SK-MEL-5 (cell line): ENCODE measurements around the gene MEMO1.

GRCh38 chr2:31319256-31319528, 85.2 kb downstream of the EHD3 start:
RAMPAGE:
- cytosol, long total RNA = no peak
- long total RNA = no peak
- nucleus, long total RNA = no peak

RAMPAGE:
- cytosol, long total RNA = no peak
- long total RNA = no peak
- nucleus, long total RNA = no peak
Observed at GRCh38 chr2:31561691-31562330, 18.9 kb downstream of the SRD5A2 start.

RAMPAGE:
- cytosol, long total RNA = no peak
- long total RNA = no peak
- nucleus, long total RNA = no peak
Observed at GRCh38 chr2:31846602-31847152, 164.1 kb downstream of the MEMO1 start.

GRCh38 chr2:32010696-32011934, at the start of gene MEMO1:
Gene MEMO1, minus strand, starts transcription at chr2:32011008.
RAMPAGE:
- cytosol, long total RNA = no peak
- long total RNA = no peak
- nucleus, long total RNA = no peak

GRCh38 chr2:32306283-32307018, 28.7 kb downstream of the YIPF4 start:
RAMPAGE:
- cytosol, long total RNA = no peak
- long total RNA = no peak
- nucleus, long total RNA = no peak

DNA sequence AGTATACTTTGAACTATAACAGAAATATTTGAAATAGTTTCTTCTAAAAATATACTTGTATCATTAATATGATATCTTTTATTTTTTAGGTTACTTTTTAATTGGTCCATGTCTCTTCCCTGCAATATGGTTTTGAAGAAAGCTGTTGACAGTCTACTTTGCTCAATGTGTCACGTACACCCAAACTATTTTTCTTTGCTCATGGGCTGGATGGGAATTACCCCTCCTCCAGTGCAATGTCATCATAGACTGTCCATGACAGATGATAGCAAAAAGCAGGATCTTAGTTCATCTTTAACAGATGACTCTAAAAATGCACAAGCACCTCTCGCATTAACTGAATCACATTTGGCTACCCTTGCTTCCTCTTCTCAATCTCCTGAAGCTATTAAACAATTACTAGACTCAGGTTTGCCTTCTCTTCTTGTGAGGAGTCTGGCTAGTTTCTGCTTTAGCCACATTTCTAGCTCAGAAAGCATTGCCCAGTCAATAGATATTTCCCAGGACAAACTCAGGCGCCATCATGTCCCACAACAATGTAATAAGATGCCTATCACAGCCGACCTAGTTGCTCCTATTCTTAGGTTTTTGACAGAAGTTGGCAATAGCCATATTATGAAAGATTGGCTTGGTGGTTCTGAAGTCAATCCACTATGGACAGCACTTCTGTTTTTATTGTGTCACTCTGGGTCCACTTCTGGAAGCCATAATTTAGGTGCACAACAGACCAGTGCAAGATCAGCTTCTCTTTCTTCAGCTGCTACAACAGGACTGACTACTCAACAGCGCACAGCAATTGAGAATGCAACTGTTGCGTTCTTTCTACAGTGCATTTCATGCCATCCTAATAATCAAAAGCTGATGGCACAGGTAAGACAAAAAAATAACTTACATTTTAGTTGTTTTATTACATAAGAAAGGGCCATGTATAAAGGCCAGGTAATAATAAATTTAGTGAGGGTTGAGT, 112.7 kb upstream of the TTC27 start:
RAMPAGE:
- cytosol, long total RNA = no peak
- long total RNA = no peak
- nucleus, long total RNA = no peak

DNA sequence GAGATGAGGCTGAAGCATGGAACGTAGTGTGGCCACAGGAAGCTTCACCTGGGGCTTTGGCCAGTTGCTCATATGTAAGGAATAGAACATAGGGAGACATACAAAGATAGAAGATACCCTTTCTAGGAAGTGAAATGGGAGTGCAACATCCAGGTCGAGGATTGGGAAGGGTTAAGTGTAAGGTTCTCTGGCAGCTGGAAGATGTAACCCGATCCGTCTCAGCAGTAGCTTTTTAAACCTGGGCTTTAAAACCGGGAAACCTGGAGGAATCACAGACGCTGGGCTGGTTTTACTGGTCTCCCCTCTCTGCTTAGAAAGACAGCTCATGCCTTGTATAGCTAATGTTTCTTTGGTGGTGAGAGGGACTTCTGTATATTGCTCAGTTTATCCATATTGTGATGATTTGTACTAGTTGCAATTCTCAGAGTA, 8.8 kb upstream of the LTBP1 start:
RAMPAGE:
- cytosol, long total RNA = no peak
- long total RNA = no peak
- nucleus, long total RNA = no peak

RAMPAGE:
- cytosol, long total RNA = no peak
- long total RNA = no peak
- nucleus, long total RNA = no peak
Observed at GRCh38 chr2:33133256-33134095, 186.7 kb downstream of the LTBP1 start.

RAMPAGE:
- cytosol, long total RNA = no peak
- long total RNA = no peak
- nucleus, long total RNA = no peak
Observed at GRCh38 chr2:33797602-33798049, 198.5 kb upstream of the FAM98A start.

DNA sequence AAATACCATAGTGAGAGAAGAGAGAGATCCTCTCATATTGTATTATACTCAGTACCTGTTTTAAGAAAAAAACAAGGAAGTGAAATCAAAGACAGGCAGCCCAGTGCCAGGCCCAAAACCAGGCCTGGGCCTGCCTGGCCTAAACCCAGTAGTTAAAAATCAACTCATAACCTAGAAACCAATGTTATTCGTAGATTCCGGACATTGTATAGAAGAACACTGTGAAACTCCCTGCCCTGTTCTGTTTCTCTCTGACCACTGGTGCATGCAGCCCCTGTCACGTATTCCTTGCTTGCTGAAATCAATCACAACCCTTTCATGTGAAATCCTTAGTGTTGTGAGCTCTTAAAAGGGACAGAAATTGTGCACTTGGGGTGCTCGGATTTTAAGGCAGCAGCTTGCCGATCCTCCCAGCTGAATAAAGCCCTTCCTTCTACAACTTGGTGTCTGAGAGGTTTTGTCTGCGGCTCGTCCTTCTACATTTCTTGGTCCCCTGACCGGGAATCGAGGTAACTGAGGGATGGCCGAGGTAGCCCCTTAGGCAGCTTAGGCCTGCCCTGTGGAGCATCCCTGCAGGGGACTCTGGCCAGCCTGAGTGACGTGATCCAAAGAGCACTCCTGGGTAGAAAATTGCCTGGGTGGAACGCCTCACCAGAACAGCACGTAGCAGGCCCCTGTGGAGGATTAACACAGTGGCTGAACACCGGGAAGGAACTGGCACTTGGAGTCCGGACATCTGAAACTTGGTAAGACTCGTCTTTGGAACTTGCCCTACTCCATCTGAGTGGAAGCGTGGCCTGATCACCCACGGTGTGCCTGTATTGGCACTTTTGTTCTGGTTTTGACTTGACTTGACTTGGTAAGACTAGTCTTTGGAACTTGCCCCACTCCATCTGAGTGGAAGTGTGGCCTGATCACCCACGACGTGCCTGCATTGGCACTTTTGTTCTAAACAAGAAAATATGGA, 1078.4 kb upstream of the FAM98A start:
RAMPAGE:
- cytosol, long total RNA = no peak
- long total RNA = no peak
- nucleus, long total RNA = no peak

GRCh38 chr2:36357890-36358294, 2.3 kb downstream of the CRIM1 start:
RAMPAGE:
- cytosol, long total RNA = no peak
- long total RNA = no peak
- nucleus, long total RNA = no peak

GRCh38 chr2:36364807-36365457, 9.4 kb downstream of the CRIM1 start:
RAMPAGE:
- cytosol, long total RNA = no peak
- long total RNA = no peak
- nucleus, long total RNA = no peak

DNA sequence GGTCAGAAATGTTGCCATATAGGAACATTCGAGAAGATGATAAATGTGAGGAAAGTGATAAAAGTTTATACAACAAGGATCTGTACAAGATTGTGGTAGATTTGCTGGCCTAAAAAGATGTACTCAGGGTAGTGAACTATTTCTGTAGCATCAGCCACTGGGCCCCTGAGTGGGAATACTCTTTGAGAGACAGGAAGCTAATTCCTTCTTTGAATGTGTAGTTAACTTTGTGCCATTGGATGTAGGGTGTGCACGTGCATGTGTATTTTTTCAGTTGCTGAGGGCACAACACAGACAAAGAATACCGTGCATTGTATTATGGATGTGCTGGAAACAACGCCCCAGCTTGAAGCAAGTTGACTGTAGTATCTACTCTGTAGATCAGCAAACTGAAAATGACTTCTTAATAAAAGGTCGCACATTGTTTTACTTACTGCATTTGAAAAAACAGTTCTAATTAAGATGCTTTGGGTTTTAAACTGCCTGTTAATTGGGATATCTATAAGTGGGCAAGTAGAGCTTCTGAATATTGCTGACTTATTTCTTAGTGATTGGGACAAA, 14.1 kb downstream of the CRIM1 start:
RAMPAGE:
- cytosol, long total RNA = no peak
- long total RNA = no peak
- nucleus, long total RNA = no peak

DNA sequence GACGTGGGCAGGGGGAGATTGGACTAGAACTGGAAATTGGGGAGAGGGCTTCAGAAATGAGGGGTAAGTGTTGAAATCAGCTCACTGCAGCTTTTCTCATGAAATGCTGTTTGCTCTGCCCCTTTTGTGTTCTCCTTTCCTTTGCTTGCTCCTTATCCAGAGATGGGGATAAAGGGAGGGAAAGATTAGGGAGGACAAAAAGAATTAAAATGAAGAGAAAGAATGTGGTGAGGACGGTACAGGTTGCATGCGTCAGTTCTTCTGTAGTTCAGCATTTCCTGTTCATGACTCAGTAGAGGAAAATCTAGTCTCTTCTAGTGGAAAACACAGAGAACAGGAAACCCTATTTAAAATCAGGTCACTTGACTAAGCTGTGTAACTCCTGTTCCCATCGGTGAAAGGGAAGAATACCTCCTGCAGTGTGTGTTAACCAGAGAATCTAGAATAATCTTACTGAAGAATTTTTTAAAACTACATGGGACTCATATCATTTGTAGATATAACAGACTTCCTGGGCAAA, 105.7 kb downstream of the CRIM1 start:
RAMPAGE:
- cytosol, long total RNA = no peak
- long total RNA = no peak
- nucleus, long total RNA = no peak

RAMPAGE:
- cytosol, long total RNA = no peak
- long total RNA = no peak
- nucleus, long total RNA = no peak
Observed at GRCh38 chr2:36546796-36547305, 51.1 kb downstream of the FEZ2 start.

RAMPAGE:
- cytosol, long total RNA = no peak
- long total RNA = no peak
- nucleus, long total RNA = no peak
Observed at GRCh38 chr2:36548894-36549704, 48.9 kb downstream of the FEZ2 start.

GRCh38 chr2:36549739-36550729, 47.9 kb downstream of the FEZ2 start:
RAMPAGE:
- cytosol, long total RNA = no peak
- long total RNA = no peak
- nucleus, long total RNA = no peak

DNA sequence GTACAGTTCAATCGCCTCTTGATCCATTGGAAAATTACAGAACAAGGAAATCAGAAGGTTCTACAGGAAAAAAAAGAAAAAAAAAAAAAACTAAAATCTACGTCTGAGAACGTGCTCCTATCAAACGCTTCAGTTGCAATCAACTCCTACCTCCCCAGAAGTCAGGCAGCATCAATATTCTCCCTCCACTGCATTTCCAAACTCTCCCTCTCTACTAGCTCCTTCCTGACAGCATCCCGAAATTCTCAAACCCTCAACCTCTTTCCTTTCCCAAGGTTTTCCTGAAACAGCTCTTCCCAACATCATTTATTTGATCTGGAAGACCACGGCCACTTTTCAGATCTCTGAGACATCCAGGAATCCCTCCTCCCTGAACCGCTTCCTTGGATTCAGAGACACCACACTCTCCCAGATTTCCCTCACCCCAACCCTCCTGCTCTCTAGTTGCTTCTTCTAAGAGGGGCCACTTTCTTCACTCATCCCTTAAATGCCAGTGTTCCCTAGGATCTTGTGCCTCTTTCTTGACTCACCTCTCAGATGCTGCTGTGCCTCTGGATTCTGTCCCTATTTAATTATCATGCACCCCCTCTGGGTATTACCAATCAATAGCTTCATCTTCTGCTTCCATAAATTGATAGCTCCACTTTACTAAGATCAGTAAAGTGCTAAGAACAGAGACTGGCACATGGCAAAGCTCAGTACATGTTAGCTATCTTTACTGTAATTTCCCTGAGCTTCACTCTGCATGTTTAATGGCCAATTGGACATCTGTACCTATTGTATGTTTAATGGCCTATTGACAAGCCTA, 34.3 kb downstream of the FEZ2 start:
RAMPAGE:
- cytosol, long total RNA = no peak
- long total RNA = no peak
- nucleus, long total RNA = no peak

DNA sequence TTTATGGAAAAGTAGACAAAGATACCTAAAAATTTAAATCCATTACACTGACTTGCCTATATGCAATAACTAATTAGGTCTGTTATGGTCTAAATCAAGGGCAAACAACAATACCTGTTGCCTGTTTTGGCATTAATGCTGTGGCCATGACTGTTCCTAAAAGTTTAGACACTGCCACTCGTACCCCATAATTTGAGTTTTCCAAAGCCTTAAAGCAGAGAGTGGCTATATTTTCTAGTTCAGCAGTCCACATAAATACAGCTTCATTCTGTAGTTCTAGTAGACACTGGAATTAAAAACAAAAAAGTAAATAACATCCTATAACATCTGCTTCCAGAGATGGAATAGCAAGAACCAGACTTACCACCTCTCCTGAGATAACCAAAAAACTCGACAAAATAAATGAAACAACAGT, 12.2 kb downstream of the HEATR5B start:
RAMPAGE:
- cytosol, long total RNA = no peak
- long total RNA = no peak
- nucleus, long total RNA = no peak

DNA sequence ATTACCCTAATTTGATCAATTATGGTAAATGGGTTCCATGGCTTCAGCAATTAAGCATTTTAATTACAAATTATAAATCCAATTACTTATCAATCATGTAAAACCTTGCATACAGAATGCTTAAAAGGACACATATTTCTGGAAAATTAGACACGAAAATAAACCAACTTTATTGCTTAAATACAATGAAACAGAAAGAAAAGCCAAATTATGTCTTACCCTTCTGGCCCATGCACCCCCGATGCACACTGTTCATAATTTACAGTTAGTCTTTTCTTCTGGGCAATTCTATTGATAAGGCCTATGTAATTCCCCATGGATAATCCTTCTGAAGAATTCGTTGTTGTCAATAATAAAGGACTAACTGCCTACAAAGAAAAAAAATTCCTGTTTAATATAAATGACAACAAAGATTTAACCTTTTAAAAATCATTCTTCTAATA, 15.4 kb downstream of the EIF2AK2 start:
RAMPAGE:
- cytosol, long total RNA = no peak
- long total RNA = no peak
- nucleus, long total RNA = no peak